ENCODE results near the gene ZNF280C.

GRCh38 chrX:126756470-126756890, 63.0 kb upstream of the PRR32 start:
- PRO-cap = no peak

DNA sequence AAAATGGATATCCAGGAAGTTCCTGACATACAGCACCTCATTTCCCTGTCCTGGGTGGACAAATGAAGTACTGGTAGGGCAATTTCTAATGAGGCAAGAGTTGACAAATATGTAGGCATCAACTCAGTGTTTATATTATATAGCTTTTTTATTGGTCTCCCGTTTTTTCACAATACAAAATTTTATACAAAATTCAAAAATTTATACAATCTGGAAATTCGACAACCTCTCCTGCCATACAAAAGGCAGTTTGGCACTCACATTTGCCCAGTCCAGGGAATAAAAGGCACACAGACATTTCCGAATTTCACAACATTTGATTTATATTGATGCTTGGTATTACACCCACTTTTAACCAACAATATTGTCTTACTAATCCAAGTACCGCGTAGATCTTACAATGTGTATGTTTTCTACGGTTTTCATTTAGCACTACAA, 1.9 kb downstream of the SMARCA1 start:
- PRO-cap = no peak

GRCh38 chrX:129557812-129558336, 17.8 kb downstream of the OCRL start:
- PRO-cap = no peak

- PRO-cap = unidirectional peak, minus-strand start at chrX:129776950; bidirectional peak, plus-strand start at chrX:129777498, minus-strand start at chrX:129777387
These were observed 2.8 kb upstream of the SASH3 start for GRCh38 chrX:129776667-129777689.

DNA sequence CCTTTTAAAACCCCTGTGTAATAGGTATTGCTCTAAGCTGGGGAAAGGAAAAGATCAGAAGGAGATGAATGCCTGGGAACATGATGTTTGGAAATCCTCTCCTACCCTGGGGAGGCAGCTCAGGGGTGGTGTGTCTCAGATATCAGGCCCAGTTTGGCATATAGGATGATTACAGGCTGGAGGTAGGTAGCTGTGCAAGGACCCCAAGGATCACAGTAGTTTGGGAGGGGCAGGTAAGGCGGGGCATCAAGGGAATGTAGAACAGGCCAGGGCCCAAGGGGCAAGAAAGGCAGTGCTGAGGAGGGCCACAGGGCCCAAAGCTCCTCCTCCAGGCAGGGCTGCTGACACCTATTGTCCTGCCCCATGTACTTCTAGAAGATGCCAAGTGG, 17.6 kb downstream of the SASH3 start:
- PRO-cap = no peak

DNA sequence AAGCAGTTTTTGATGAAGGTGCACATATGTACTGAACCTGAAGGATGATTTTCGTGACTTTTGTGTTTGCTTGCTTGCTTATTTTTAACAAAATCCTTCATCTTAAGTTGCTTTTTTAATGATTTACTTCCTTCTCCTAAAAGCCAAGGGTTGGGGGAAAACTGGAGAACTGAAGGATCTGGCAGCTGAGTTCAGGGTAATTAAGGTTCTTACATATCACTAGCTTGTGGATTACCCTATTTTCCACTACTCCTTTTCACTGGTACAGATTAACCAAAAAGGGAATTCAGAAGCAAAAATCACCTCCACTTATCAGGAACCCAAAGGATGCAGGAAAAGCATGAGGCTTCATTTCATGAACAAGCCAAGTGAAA, 12.8 kb downstream of the ZDHHC9 start:
- PRO-cap = no peak

- PRO-cap = bidirectional peak, plus-strand start at chrX:129931733, minus-strand start at chrX:129931422; unidirectional peak, plus-strand start at chrX:129931821; unidirectional peak, minus-strand start at chrX:129931878
These were observed 25.6 kb downstream of the UTP14A start for GRCh38 chrX:129931558-129932037.

DNA sequence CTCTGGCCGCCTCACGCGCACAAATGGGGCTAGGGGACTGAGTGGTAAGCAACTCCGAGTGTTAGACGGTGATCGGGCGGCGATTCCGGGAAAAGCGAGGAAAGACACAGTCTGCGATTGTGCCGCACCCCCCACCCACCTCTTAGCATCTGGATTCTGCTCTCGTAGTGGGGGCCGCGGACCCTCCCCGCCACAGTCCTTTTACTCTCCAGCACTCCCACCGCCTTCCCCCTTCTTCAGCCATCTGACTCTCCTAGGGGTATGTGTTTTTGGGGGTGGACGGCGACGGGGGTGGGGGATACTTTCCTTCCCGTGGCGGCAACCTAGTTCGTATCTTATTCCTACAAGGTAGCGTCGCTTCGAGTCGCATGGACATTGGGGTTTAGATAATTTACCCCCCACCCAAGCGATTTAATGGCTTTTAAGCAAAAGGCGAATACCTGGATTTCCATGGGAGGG, 1.3 kb upstream of the BCORL1 start:
- PRO-cap = no peak

- PRO-cap = no peak
These were observed 38.4 kb downstream of the BCORL1 start for GRCh38 chrX:130020744-130021316.

DNA sequence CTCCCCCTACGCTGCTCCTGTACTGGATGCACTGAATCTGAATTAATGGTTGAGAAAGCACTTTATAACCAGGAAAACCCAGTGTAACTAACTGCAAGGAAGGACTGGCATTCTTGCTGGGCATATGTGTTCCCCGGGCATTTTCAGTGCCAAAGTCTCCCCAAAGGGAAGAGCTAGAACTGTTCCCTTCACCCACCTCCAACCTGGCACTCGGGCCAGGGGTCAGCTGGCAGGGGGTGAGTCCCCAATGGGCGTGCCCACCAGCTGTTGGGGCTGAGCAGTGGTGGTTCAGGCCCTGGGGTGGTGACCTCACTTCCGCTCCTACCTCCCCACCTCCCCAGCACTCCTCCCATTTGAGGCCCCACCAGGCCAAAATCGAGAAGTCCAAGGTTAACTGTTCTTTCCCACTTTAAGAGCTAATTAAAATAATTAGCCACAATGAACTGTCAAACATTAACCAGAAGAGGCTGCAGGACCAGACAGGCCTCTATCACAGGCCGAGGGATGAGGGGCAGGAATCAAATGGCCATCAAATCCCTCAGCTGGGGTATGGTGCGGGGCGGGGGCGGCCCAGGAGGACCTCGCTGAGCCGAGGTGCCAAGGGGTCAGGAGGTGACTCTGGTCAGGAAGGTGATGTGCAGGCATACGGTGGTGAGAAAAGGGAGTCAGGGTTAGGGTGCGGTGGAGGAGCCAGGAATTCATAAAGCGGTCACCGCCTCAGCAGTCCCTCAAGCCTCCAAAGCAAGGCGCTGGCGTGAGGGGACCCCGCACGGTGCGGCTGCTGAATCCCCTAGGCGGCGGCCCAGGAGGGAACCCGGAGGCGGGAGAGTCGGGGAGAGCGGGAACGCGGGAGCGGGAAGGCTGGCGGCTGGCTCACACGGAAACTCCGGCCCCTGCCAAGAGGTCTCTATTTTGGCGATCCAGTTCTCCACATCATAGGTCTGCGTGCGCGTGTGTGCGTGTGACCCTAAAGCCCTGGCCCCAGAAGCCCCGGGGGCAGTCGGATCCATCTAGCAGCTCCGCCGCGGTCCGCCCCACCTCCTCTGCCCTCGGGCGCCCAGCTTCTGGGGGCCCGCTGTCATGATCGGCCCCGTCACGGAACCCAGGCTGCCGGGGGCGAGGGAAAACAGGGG, 978 bp downstream of the ELF4 start:
- PRO-cap = bidirectional peak, plus-strand start at position 500 of the sequence, minus-strand start at position 205 of the sequence

- PRO-cap = no peak
These were observed 4.0 kb upstream of the ELF4 start for GRCh38 chrX:130114294-130114667.

DNA sequence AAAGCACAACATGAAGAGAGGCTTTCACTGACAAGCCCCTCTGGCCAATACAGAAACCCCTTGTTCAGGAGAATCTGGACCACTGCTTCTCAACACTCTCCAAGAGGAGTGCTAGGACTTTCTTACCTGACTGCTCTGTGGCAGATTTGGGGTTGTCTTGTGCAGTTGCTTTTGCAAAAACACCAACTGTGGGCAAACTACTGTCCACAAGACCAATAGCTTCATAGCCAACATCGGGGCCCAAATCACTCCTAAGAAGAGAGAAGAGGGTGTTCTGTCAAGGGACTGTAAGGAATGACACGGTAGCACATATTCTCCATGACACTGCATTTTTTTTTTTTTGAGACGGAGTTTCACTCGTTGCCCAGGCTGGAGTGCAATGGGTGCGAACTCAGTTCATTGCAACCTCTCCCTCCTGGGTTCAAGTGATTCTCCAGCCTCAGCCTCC, 21.3 kb upstream of the ELF4 start:
- PRO-cap = no peak

- PRO-cap = bidirectional peak, plus-strand start at chrX:130268561, minus-strand start at chrX:130268512; unidirectional peak, minus-strand start at chrX:130268738; unidirectional peak, minus-strand start at chrX:130268787; unidirectional peak, minus-strand start at chrX:130268899
These were observed at the start of gene ZNF280C for GRCh38 chrX:130267955-130269223. ZNF280C (minus strand) TSS chrX:130268899.

- PRO-cap = no peak
These were observed 9.4 kb downstream of the RBMX2 start for GRCh38 chrX:130411196-130411598.

- PRO-cap = no peak
These were observed 158.5 kb downstream of the RBMX2 start for GRCh38 chrX:130560331-130560682.

DNA sequence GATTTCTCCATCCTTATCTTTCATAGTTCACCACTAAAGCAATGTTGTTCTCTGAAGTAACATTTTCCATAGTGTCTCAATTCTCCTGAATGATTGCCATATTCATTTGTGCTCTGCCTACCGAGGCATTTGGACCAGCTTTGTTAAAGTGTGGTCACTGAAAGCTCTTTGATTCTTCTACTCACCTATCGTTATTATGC, 7.7 kb downstream of the ENOX2 start:
- PRO-cap = no peak

GRCh38 chrX:132613217-132613571, 124.4 kb upstream of the MBNL3 start:
- PRO-cap = no peak

GRCh38 chrX:134171528-134172331, 65.3 kb upstream of the CCDC160 start:
- PRO-cap = no peak

GRCh38 chrX:134460944-134461190, 902 bp downstream of the HPRT1 start:
- PRO-cap = unidirectional peak, minus-strand start at chrX:134461020

DNA sequence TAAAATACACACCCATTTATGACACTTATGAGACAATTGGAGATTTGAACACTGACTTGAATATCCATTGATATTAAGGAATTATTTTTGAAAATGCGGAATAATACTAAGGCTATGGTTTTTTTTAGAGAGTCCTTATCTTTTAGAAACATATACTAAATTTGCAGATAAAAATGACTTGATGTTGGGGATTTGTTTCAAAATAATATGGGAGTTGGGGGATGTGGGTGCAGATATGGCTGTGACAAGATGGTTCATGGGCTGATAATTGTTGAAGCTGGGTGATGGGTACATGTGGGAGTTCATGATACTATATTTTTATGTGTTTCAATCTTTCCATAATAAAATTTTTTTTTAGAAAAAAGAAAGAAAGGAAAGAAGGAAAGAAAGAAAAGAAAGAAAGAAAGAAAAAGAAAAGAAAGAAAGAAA, 60.2 kb downstream of the HPRT1 start:
- PRO-cap = no peak

Data from colonic mucosa (tissue), 1 donor.